Skeletal muscle tissue (tissue), 7 donors: Measurements from ENCODE around the gene SCD5.

- PRO-cap, 3 experiments, result no peak in any of the 3 experiments
- RAMPAGE, long total RNA, result no peak
- RRBS, 2 experiments, result 3% methylated on average over 40 to 42 of the region's 99 CpGs
Measured at GRCh38 chr4:82798186-82799190, at the start of gene SCD5. TSS of gene SCD5 (minus strand) at chr4:82798796.

GRCh38 chr4:82860302-82860767 lies 30.6 kb downstream of the SEC31A start:
- PRO-cap, 3 experiments, result no peak in any of the 3 experiments
- RAMPAGE, long total RNA, result no peak
- RRBS, 2 experiments, result no CpG with 5 or more reads among the region's 2 CpGs

- PRO-cap, 3 experiments, result no peak in any of the 3 experiments
- RAMPAGE, long total RNA, result no peak
- RRBS, 2 experiments, result no CpG with 5 or more reads among the region's 4 CpGs
Measured at GRCh38 chr4:82974646-82974845, 36.1 kb downstream of the LIN54 start.

DNA sequence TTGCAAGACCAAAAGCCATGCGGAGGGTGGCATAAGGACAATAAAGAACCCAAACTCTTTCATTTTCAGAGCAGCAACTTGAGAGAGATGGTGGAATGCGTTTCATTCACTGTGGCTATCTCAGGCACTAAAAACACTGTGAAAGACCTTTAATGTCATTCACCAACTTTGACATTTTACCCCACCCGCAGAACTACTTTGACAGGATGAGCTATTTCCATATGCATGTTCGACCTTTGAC lies 351 bp upstream of the LIN54 start:
- PRO-cap, 3 experiments, result no peak in any of the 3 experiments
- RAMPAGE, long total RNA, result no peak
- RRBS, 2 experiments, result no CpG with 5 or more reads among the region's 4 CpGs

- PRO-cap, 3 experiments, result no peak in any of the 3 experiments
- RAMPAGE, long total RNA, result no peak
Measured at GRCh38 chr4:83088705-83089070, 25.8 kb downstream of the PLAC8 start.

DNA sequence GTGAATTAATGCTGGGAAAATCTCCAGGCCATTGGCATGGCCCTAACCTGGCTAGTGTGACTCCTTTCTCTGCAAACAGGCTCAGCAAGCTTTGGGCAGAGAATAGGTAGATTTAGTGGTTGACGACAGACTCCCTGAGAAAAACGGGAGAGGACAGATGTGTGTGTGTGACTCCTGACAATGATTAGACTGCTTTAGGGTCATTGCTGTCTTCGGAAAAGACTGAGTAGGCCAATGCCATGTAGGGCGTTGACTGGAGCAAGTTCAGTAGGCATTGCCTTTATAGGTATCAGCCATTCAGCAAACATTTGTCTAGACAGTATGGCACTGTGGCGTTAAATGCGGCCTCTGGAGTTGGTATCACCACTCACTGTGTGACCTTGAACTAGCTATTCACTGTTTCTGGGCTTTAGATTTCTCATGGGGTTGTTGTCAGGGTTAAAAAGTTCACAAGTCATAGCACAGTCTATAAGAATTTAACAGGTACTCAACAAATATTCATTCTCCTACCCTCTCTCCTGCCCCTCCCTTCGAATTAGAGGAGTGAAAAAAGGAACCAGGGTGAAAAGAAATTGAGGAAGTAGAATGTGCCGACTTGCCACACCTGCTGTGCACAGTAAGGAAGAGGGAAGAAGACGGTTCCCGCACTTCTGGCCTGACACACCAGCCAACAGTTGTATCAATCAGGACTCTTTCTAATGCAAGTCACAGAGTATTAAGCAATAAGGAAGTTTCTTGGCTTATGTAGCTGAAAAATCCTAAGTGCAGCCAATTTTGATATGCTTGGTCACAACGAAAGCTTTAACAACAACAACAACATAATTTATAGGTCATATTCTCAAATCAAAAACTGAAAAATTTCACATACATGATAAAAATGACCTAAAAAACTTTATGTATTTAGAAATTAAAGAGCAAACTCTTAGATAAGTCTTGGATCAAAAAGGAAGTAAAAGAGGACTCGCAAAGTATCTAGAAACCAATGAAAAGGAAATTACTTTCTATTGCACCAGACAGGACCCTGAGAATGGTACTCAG lies 83.2 kb upstream of the PLAC8 start:
- PRO-cap, 3 experiments, result no peak in any of the 3 experiments
- RAMPAGE, long total RNA, result no peak
- RRBS, 2 experiments, result no CpG with 5 or more reads among the region's 12 CpGs

GRCh38 chr4:83284967-83285607 lies 489 bp upstream of the COQ2 start:
- PRO-cap, 3 experiments, result no peak in any of the 3 experiments
- RAMPAGE, long total RNA, result no peak
- RRBS, 2 experiments, result no CpG with 5 or more reads among the region's 11 CpGs

DNA sequence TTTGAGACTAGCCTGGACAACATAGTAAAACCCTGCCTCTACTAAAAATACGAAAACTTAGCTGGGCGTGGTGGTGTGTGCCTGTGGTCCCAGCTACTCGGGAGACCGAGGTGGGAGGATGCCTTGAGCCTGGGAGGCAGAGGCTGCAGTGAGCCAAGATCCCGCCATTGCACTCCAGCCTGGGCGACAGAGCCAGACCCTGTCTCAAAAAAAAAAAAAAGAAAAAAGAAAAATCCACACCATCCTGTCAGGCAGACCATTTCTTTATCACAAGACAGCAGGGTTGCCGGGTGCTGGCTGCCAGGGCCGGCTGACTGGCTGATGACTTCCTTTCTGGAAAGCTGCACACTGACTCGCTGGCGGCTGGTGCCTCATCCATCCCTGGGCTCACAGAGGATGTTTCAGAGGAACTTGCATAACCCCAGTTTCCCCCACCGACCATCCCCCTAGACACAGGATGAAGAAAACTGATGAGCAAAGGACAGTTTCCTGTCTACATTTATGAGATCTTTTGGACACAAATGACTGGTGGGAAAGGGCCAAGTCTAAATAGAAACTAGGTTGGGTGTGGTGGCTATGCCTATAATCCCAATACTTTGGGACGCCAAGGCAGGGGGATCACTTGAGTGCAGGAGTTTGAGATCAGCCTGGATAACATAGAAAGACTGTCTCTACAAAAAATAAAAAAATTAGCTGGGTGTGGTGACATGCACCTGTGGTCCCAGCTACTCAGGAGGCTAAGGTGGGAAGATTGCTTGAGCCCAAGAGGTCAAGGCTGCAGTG lies 14.1 kb downstream of the HPSE start:
- PRO-cap, 3 experiments, result no peak in any of the 3 experiments
- RAMPAGE, long total RNA, result no peak
- RRBS, 2 experiments, result no CpG with 5 or more reads among the region's 12 CpGs

DNA sequence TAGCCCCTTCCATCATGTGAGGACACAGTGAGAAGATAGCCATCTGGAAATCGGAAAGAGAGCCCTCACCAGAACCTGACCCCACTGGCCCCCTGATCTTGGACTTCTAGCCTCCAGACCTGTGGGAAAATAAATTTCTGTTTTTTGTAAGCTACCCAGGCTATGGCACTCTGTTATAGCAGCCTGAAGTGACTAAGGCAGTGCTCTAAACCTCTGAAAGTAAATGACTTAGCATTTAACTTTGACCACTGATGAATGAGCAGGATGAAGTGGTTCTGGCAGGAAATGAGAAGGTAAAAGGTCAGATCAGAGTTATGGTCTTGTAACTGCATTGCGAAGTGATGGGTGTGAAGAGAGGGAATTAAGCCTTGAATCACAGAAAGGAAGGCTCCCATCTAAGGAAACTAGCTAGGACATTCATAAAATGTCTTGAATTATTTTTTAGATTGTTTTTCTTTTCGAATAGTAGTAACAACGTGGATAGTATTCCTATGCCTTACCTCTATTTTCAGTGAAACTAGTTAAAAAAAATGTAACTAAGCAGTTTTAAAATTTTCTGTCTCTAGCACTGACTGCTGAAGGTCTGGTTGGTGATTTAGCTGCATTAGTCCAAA lies 17.1 kb downstream of the GPAT3 start:
- PRO-cap, 3 experiments, result no peak in any of the 3 experiments
- RAMPAGE, long total RNA, result no peak
- RRBS, 2 experiments, result no CpG with 5 or more reads among the region's 4 CpGs

GRCh38 chr4:83595961-83596249 lies 60.0 kb downstream of the GPAT3 start:
- PRO-cap, 3 experiments, result no peak in any of the 3 experiments
- RAMPAGE, long total RNA, result no peak

DNA sequence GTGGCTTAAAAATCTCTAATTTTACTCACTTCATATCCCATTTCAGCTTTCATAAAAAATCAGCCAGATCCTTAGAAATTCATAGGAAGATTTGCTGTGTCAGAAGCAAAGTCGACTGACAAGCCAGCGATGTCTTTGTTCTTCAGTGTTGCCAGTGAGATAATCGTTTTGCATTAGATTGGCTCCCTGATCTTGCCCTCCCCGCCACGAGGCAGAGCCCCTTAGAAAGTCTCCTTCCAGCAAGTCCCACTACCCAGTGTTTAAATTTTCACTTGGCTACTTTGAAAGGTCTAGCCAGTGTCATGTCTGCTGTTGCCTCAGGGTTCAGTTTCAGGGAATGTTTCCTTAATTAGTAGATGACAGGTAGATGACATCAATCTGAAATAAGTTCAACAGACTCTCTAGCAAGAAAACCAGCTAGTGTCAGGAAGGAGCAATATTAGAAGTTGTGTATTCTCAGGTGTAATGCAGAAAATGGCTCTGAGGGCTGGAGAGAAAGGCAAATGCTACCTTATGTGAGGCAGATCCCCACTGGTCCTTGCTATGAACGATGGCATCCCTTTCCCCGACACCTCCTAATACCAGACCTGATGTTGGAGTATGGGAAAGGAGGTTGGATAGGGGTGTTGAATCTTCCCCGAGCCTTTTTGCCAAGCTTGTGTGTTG lies 411.4 kb downstream of the NKX6-1 start:
- PRO-cap, 3 experiments, result no peak in any of the 3 experiments
- RAMPAGE, long total RNA, result no peak
- RRBS, 2 experiments, result no CpG with 5 or more reads among the region's 8 CpGs

- PRO-cap, 3 experiments, result no peak in any of the 3 experiments
- RAMPAGE, long total RNA, result no peak
- RRBS, 2 experiments, result no CpG with 5 or more reads among the region's 7 CpGs
Measured at GRCh38 chr4:84126717-84126896, 372.5 kb downstream of the NKX6-1 start.

DNA sequence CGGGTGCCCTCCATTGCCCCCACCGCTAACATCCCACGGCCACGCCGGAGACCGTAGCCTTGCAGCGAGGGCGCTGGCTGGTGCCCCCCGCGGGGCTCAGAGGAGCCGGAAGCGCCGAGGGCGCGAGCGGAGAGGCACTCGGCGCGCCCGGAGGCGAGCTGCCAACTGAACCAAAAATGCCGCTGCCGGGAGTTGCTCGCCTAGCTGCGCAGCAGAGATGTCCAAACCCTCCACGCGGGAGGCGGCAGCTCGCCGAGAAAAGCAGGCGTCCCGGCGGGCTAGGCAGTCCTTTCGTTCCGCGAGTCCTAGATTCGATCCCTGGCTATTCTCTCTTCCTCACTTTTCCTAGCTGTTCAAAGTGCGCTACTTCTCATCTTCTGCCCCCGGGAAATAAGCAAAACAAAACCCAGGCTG lies 888 bp downstream of the NKX6-1 start:
- PRO-cap, 3 experiments, result no peak in any of the 3 experiments
- RAMPAGE, long total RNA, result no peak
- RRBS, 2 experiments, result 3% methylated on average over 34 of the region's 39 CpGs

GRCh38 chr4:84625131-84625594 lies 42.2 kb downstream of the CDS1 start:
- PRO-cap, 3 experiments, result no peak in any of the 3 experiments
- RAMPAGE, long total RNA, result no peak
- RRBS, 2 experiments, result no CpG with 5 or more reads among the region's 3 CpGs

DNA sequence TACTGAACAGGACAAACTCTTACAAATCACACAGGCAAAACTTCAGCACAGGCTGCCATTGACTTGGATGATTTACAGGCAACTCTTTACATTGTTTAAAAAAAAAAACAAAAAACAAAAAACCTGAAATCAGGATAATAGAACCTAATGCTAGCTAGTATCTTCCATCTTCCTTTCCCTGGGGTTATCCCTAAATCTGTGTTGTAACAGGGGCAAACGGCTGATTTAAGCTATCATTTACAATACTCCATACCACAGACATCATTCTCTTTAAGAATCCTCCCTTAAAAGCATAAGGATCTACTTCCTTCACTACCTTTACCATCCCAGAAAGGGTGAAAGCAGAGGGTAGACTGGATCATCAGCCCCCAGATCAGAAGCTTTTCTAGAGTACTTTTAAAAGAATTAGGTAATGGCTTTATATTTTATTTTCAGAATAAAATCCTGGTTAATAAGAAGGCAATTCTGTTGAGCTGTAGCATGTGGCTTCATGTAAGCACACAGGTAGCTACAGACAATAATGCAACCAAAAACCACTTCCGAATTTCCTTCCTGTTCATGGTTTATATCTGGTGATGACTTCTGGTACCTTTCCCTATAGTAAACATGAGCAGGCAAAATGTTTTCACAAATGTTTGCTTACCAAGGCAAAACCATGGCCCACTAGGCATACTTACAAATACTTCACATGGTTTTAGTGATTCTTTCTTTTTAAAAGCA lies 144.4 kb downstream of the CDS1 start:
- PRO-cap, 3 experiments, result no peak in any of the 3 experiments
- RAMPAGE, long total RNA, result no peak
- RRBS, 2 experiments, result no CpG with 5 or more reads among the region's 2 CpGs

DNA sequence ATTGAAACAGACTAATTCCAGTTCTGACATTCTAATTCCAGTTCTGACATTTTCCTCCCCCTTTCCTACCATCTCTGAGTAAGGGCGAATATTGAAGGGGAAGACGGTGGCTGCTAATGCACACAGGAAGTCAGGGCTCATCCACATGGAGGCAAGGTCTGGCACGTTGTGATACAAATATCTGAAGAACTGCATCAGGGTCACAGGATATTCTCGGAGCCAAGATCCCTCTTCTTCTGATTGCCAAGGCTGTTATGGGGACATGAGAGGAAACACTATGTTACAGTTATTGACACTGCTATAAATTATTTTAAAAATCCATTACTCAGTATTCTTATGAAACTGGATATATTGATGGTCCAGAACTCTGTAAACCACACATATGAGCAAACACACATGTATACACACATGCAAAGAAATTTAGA lies 170.7 kb downstream of the CDS1 start:
- PRO-cap, 3 experiments, result no peak in any of the 3 experiments
- RAMPAGE, long total RNA, result no peak
- RRBS, 2 experiments, result no CpG with 5 or more reads among the region's 4 CpGs

DNA sequence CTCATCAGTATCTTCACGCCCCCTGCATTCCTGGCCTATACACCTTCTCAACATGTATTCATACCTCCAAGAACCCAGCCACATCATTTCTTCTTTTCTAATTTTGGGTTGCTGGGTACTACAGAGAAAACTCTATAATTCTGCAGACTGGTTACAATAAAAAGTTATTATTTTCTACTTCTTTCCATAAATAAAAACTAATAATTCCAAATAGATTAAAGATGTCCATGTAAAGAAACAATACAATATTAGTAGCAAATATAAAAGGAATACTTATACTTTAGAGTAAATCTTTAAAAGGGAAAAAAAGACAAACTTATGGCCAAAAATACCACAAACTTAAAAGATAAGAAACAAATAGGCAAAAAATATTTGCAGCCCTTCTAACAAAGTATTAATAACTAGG lies 97.1 kb downstream of the WDFY3 start:
- PRO-cap, 3 experiments, result no peak in any of the 3 experiments
- RAMPAGE, long total RNA, result no peak
- RRBS, 2 experiments, result no CpG with 5 or more reads among the region's 1 CpG

DNA sequence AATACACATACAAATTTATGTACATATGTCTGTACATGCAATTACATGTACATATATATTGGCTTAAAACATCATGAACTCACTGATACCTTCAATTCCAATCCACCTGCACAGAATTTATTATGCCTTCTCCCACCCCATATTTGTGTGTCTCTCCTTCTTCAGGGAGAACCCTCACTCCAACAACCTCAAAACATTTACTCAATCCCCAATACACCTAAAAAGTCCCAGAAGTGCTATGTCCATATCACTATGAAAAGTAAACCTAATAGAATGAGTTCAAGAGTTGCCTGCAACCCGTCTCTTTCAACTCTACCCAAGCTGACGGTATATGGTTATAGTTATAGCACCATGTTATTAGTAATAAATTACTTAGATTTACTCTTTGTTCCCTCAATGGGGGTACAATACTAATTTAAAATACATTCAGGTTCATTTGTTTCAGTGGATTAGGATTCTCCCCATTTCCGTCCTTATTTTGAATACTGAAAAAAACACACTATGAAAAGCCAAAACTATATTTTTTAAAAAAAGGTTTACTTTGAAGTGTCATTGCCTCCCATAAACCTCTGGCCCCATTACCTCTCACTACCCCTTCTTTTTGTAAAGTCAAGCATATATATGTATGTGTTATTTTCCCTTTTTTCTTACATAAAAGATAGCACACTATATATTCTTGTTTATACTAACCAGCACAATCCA lies 26.4 kb downstream of the WDFY3 start:
- PRO-cap, 3 experiments, result no peak in any of the 3 experiments
- RAMPAGE, long total RNA, result no peak
- RRBS, 2 experiments, result no CpG with 5 or more reads among the region's 3 CpGs

DNA sequence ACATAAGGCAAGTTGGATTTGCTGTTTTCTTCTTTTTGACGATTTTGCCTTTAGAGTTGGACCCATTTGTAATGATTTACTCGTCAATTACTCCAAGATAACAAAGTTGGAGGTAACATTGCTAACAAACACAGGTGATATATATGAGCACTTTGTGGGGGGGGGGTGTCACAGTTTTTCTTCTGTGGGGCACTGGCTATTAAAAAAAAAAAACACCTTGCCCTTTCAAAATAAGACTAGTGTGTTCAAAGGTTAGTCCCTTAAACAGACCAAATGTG lies 1.1 kb upstream of the WDFY3 start:
- PRO-cap, 3 experiments, result no peak in any of the 3 experiments
- RAMPAGE, long total RNA, result no peak
- RRBS, 2 experiments, result no CpG with 5 or more reads among the region's 2 CpGs

DNA sequence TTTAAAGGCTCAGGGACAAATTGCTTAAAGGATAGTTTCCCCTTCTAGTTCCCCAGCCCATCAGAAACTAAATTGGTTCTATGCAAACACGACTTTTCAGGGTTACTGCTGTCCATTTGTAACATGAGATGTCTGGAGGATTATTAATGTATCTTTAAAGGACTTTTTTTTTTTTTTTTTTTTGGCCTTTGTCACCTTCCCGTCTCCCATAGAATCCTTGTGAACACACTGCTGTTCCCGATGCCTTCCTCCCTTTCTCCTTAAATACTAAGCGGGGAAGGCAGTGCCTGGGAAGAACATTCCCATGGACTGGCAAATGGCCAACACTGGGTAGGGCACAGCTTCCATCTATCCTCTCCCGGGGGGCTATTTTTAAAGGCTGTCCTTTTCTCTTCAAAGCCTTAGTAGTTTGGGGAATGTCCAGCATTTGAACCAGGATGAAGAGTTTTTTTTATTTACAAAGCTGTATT lies 427.5 kb downstream of the MAPK10 start:
- PRO-cap, 3 experiments, result no peak in any of the 3 experiments
- RAMPAGE, long total RNA, result no peak
- RRBS, 2 experiments, result no CpG with 5 or more reads among the region's 5 CpGs